Cerebellum (tissue), 5 donors: Measurements from ENCODE around the genes SYN1, SSX4, PORCN, EBP, PCSK1N, PQBP1, GRIPAP1 and PRICKLE3.

GRCh38 chrX:47569108-47569872, 8.3 kb downstream of the ARAF start:
- PRO-cap, 3 experiments = no peak in any of the 3 experiments
- RAMPAGE, long total RNA = no peak

GRCh38 chrX:47584988-47585928, 3.0 kb downstream of the TIMP1 start:
- PRO-cap, 3 experiments = no peak in any of the 3 experiments
- RAMPAGE, long total RNA = no peak

DNA sequence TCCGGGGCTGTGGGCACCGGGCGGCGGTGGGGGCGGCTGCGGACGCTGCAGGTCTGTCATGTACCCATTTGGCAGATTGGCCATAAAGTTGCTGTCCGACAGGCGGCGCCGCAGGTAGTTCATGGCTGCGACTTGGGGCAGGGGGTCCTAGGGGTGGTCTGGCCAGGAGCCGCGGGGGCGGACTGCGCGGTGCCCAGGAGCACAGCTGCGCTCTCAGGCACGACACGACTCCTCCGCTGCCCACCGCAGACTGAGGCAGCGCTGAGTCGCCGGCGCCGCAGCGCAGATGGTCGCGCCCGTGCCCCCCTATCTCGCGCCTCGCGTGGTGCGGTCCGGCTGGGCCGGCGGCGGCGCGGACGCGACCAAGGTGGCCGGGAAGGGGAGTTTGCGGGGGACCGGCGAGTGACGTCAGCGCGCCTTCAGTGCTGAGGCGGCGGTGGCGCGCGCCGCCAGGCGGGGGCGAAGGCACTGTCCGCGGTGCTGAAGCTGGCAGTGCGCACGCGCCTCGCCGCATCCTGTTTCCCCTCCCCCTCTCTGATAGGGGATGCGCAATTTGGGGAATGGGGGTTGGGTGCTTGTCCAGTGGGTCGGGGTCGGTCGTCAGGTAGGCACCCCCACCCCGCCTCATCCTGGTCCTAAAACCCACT, at the start of gene SYN1:
TSS of gene SYN1 (minus strand) at position 252 of the 647 bp plus-strand sequence.
- PRO-cap, 3 experiments = peak in 3 of 3 experiments; most common plus-strand start position 468 of the sequence (in 2); most common minus-strand start position 252 of the sequence (in 3)
- RAMPAGE, long total RNA = no peak

- PRO-cap, 3 experiments = peak in 1 of 3 experiments; most common plus-strand start chrX:47637782 (in 1)
- RAMPAGE, long total RNA = no peak
Observed at GRCh38 chrX:47637386-47638128, 7.8 kb upstream of the CFP start.

- PRO-cap, 3 experiments = no peak in any of the 3 experiments
- RAMPAGE, long total RNA = no peak
Observed at GRCh38 chrX:48085944-48086755, 14.7 kb upstream of the ZNF630 start.

DNA sequence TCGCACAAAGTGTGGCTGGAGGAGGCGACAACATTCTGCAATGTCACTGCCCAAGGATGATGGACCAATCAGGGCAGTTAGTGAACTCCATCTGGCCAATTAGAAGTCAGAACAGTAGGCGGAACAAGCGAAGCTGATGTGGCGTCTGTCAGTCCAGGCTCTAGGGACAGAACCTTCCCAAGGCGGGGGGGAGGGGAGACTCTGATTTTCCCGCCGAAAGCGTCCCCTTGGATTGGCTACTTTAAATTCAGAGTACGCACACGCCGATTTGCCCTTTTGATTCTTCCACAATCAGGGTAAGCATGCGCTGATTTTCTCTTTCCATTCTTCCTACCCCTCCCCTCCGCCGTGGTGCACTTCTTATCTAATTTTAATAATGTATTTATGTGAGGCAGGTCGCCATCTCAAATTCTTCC, at the start of gene SSX4:
TSS of gene SSX4 (plus strand) at position 271 of the 416 bp plus-strand sequence.
- PRO-cap, 3 experiments = no peak in any of the 3 experiments
- RAMPAGE, long total RNA = no peak

DNA sequence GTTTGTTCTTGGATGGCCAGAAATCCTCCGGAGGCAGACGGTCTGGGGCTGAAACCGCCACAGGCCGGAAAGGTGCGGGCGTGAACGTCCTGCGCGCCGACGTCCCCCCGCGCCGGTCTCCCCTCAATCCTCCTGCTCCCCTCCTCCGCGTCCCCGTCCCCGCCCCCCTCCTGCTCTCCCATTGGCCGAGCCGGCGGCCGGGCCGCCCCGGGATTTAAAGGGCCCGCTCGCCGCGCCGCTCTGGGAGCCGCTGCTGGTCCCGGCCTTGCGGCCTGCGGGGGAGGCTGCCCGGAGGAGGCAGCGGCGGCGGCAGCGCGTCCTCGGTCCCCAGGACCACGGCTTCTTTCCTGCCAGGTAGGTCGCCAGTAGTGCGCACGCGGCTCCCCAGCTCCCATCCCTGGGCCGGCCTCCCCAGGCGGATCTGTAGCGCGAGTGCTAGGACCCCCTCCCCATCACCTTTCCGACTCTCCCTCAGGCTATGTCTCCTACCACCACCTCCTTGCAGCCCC, at the start of gene PORCN:
TSS of gene PORCN (plus strand) at position 243 of the 509 bp plus-strand sequence.
- PRO-cap, 3 experiments = peak in 3 of 3 experiments; most common plus-strand start position 245 of the sequence (in 3); most common minus-strand start position 119 of the sequence (in 3)
- RAMPAGE, long total RNA = no peak

GRCh38 chrX:48521763-48522448, at the start of gene EBP:
Gene EBP, plus strand, starts transcription at chrX:48521808.
- PRO-cap, 3 experiments = peak in 3 of 3 experiments; most common plus-strand start chrX:48521808 (in 2); most common minus-strand start chrX:48521995 (in 3)
- RAMPAGE, long total RNA = no peak

DNA sequence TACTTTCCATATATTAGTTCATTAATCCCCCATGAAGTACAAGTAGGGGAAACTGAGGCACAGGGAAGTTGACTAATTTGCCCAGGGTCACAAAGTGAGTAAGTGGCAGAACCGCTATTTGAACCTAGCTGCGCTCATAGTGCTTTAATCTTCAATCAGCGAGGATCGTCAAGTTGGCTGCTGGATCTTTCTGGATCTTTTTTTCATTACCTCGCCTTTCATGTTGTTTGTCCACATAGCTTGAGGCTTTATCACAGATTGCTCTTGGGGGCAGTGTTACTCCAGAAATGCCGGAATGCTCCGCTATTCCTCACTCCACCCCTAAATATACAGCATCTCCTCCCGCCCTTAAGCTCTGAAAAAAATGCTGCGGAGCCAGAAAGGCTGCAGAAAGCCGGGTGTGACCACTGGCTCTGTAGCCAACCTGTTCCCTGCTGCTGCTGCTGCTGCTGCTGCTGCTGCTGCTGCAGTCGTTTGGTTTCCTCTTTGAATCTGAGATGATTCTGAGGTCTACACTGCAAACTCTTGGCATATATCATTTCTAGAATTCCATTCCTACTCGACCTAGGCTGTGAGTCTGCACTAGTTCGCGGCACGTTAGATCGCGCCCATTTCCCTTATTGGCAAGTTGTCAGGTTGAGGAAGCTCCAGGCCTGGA, 34.1 kb downstream of the WDR13 start:
- PRO-cap, 3 experiments = peak in 1 of 3 experiments; most common plus-strand start position 378 of the sequence (in 1); most common minus-strand start position 138 of the sequence (in 1)
- RAMPAGE, long total RNA = no peak

DNA sequence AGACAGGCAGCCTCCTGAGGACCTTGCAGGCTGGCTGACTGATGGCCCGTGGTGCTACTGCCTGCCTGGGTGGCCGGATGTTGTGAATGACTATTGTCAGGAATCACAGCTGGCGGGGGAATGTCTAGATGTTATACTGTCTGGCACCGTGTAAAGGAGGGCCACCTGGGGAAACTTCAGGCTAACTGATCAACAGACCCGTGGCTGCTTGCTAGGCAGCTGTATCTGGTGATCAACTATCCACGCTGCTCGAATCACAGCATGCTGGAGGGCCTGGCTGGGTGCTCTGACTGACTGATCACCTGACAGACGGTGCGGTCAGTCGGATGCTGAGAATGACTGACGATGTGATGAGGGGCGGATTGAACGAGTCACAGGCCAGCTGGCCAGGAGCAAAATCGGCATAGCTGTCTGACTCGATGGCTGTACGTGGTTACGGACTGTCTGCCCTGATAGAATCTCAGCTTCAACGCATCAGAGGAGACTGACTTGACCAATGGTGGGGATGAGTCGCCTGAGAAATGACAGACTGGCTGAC, 1.1 kb upstream of the SUV39H1 start:
- PRO-cap, 3 experiments = peak in 3 of 3 experiments; most common plus-strand start position 332 of the sequence (in 3); most common minus-strand start position 296 of the sequence (in 1)
- RAMPAGE, long total RNA = no peak

DNA sequence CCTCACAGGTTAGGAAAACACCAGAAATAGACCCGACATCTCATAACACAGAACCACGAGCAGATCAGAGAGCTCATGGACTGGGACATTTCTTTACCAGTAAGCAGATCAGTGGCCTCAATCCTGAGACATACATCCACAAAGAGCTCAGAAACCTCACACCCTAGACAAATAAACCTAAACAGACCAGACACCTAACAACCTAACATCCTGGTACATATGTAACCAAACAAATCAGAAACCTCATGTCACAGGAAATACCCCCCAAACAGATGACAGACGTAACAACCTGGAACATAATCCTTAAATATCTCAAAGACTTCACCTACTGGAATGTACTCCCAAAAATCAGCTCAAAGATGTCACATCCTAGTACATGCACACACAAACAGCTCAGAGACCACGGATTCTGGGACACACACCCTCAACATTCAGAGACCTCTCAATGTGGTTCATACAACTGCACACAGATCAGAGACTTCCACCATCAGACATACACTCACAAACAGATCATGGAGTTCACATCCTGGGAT, 24.4 kb downstream of the SUV39H1 start:
- PRO-cap, 3 experiments = no peak in any of the 3 experiments
- RAMPAGE, long total RNA = no peak

GRCh38 chrX:48835395-48836034, at the start of gene PCSK1N:
Gene PCSK1N, minus strand, starts transcription at chrX:48835610.
- PRO-cap, 3 experiments = peak in 3 of 3 experiments; most common plus-strand start chrX:48835716 (in 2); most common minus-strand start chrX:48835581 (in 2)
- RAMPAGE, long total RNA = no peak

DNA sequence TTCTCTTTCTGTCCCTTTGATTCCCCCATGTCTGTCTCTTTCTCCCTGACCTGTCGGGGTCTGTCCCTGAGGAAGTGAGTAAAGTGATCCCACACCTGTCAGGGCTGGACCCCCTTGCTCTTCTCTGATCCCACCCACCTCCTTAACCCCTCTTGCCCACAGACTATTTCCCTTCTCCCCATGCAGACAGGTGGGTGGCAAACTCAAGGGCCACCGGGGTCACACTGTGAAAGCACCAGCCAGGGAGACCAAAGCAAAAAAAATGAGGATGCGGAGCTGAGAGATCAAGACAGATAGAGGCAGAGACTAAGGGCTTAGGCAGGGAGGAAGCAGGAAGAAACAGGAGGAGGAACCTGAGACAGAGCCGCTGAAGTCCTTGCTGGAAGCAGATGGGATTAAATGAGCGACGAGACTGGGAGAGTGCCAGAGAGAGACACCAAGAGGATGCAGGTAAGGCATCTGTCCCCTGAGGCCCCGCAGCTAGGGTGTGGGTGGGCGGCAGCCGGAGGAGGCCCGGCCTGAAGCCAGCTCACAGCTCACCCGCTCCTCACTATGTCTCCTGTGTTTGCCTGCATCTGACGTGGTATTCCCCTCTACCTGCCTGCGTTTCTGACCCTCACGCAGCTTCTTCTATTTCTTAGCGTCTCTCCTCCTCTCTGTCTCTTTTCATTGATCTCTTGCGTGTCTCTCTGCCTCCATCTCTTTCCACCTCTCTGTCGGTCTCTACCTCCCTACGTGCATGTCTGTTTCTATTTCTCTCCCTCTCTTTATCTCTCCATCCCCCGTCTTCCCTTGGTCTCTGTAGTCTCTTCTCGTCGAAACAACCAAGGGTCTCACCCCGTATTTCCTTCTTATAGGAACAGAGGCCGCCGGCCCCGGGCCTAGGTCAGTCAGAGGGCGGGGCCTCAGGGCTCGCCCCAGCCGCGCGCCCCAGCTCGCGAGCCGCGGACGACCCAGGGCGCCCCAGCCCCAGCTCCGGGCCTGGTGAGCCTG, 7.0 kb downstream of the TIMM17B start:
- PRO-cap, 3 experiments = peak in 1 of 3 experiments; most common plus-strand start position 302 of the sequence (in 1); most common minus-strand start position 826 of the sequence (in 1)
- RAMPAGE, long total RNA = no peak

DNA sequence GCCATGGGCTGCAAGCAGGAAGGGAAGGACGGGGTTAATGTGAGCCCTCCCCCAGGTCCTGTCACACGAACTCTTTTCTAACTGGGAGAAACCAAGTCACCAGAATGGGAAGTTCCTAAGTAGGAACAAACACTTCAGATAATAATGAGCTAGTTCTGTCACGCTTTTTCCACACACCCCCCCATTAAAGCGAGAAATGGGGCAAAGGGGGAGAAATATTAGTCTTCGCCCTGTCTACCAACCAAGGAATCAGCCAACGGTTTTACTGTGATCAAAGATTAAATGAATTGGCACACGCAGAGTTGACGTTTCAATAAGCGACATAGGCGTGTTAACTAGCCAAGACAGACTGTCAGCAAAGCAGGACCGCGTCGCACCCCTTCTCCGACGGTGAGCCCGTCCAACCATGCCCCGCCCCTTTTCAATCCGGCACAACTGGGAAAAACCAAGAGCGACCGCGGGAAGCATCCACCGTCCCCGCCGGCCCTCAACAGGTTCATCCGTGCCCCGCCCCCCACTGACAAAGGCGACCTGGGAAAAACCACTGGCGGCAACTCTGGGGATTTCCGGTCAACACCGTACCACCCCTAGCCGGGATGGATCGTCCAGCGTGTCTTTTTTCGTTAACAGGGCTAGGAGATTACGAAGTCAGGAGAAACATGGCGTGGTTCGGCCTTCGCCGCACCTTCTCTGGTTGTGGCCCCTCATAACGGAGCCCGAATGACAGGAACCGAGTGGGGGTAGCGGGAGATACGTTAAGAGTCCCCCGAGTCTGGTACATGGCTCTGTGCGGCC, 520 bp downstream of the TIMM17B start:
- PRO-cap, 3 experiments = peak in 2 of 3 experiments; most common plus-strand start position 432 of the sequence (in 1); most common minus-strand start position 392 of the sequence (in 1)
- RAMPAGE, long total RNA = no peak

GRCh38 chrX:48897646-48898707, at the start of gene PQBP1:
Gene PQBP1, plus strand, starts transcription at chrX:48897930.
- PRO-cap, 3 experiments = peak in 3 of 3 experiments; most common plus-strand start chrX:48897931 (in 3); most common minus-strand start chrX:48897762 (in 3)
- RAMPAGE, long total RNA = start-site peak on the minus strand at chrX:48897755-48897787, 549 and 162 reads in 2 replicates; start-site peak on the plus strand at chrX:48897926-48897947, 879 and 176 reads in 2 replicates

DNA sequence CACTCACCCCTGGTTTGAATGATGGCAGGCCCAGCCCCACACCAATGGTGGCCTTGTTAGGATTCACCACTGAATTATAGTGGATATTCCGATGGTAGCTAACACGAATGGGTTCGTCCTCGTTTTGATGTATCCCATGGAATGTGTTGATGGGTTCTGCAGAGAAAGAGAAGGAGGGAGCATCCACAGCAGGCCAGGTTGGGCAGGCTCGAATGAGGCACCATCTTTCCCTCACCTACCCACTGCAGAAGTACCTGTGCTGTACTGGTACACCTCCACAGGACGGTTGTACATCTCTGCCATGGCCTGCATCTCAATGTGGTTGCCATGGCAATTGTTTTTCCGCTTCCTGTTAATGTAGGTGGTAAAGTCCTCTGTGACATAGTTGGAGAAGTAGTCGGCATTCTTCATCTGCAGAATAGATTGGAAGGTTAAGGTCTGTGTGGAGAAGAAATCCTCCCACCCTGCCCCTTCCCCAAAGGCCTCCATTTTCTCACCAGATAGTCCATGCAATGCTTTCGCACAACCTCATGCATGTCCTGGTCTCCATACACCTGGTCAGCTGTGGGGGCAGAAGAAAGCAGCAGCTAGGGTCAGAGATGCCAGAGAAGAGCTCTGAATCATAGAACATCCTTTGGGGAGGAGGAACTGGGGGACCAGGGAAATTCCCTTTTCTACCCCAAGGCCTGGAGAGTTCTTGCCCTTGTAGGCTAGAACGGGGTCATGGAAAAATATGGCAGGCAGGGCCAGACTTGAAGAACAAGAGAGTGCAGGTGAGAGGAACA, 15.8 kb upstream of the PIM2 start:
- PRO-cap, 3 experiments = no peak in any of the 3 experiments
- RAMPAGE, long total RNA = no peak

DNA sequence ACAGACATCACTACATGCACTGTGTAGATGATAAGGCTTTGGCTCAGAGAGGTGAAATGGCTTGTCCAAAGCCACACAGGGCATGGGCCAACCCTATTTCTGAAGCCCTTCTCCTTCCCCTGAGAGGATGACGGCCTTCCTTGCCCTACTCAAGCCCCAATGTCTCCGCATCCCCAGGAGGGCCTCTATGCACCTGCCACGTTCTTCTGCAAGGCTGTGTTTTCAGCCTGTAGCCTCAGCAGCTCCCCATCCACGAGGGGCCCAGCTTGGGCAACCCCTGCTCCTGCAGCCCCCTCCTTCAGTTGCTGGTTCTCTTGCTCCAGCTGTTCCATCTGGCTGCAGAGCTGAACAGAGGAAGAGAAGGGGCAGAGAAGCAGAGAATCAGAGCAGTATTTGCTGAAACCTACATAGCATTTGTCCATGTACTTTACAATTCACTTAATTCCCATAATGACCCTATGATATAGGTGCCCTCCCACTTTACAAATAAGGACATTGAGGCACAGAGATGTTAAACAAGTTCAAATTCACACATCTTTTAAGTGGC, 8.8 kb downstream of the GRIPAP1 start:
- PRO-cap, 3 experiments = no peak in any of the 3 experiments
- RAMPAGE, long total RNA = no peak

DNA sequence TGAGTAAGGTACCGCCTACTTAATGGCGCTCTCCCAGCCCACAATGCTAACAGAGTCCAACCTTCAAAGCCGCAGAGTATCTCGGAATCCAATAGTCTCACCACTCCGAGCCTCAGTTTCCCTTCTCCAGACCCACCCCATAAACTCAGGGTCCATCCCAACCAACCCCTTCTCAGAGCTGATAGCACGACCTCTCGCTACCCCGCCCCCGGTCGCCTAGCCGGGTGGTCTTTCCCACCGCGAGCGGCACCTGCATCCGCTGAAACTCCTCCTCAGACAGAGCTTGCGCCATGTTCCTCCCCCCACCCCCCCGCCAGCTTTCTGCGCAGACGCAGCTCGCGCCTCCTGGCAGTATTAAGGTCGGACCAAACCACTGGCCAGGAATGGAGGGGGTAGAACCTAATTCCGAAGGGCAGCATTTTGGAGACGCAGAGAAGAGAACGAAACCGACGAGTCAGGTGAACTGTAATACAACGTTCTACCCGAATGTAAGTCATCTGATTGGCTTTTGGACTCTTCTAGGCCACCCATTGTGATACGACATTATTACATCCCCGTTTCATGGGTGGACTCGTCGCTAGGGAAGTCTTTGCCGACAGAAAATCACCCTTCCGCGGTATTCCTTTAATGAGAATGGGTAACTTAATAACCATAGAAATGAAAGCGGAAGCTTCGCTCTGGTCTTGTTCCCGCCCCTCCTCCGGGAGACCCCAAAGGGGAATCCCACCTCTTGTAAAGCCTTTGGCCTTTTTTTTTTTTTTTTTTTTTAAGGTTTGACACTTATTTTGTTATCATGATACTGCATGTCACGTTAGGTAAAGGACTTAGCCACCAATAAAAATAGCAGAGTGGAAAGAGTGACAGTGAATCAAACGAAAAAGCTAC, at the start of gene GRIPAP1:
TSS of gene GRIPAP1 (minus strand) at position 327 of the 885 bp plus-strand sequence.
- PRO-cap, 3 experiments = peak in 2 of 3 experiments; most common plus-strand start position 609 of the sequence (in 1); most common minus-strand start position 268 of the sequence (in 1)
- RAMPAGE, long total RNA = no peak

DNA sequence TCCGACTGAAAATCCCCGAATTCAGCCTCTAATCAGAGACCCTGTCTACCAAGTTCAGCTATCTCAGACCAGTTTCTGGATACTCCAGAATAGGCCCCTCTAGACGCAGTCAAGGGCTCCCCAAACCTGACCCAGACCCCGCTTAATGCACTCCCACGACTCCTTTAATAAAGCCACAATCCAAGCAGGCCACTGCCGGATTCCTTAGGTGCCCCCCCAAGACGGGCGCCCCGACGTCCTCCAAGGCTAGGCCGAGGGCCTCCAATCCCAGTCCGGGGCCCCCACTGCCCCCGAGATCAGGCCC, 442 bp downstream of the TFE3 start:
- PRO-cap, 3 experiments = no peak in any of the 3 experiments
- RAMPAGE, long total RNA = no peak

DNA sequence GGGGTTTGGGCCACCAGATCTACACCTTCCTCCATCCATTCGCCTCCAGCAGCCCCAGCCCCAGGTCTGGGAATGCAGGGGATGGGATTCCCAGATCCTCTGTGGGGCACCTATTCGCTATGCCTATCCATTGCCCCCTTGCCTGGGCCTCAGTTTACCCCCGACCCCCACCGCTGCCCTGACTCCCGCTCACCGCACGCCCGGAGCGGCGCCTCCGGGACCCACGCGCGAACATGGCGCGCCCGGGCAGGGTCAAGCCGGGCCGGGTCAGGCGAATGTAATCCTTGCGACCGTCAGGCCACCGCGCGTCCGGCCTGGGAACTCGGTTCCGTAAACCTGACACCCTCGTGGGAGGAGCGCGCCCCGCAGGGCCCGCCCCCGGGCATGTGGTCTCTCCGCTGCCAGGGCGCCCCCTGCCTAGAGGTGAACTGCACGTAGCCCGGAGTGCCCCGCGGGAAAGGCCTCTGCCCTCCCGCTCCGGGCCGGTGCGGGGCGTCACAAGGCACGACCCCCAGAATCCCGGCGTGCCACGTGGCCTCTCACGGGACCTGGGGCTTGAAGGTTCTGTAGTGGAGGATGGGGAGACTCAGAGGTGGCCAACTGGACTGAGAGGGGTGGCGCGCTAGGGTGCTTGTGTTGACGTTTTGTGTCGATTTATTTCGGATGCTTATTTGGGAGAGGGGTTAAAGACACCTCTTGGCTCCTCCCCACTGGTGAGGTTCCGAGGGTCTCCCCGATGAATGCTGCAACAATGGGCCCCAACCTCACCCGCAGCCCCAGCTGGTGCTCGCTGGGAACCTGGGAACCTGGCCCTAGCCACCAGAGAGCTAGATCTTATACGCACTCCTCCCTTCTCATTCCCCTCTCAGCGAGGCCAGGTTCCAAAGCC, at the start of gene PRICKLE3:
TSS of gene PRICKLE3 (minus strand) at position 311 of the 889 bp plus-strand sequence.
- PRO-cap, 3 experiments = peak in 1 of 3 experiments; most common plus-strand start position 445 of the sequence (in 1); most common minus-strand start position 311 of the sequence (in 1)
- RAMPAGE, long total RNA = no peak